Fibroblast of the aortic adventitia (primary cell): ENCODE results near the gene HBS1L.

DNA sequence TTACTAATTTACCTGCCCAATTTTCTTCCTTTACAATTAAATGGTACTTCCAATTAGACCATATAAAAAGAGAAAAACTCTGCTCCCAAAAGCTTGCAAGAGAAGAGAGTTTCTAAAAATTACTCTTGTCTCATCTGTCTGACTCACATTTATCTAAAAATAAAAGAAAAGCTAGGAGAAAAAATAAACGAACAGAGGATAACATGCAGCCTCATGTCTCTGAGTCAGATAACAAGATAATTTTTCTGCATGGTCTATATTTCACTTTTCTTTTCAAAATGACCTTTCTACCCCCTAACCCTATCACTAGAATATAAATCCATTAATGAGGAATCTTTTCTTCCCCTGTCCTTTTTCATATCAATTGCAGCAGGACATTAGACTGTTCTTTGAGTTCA lies 127.2 kb upstream of the TCF21 start:
- CAGE, long polyA plus RNA, result no peak

GRCh38 chr6:134169513-134170674 lies 117.5 kb upstream of the SLC2A12 start:
- CAGE, long polyA plus RNA, result no peak

- CAGE, long polyA plus RNA, result no peak
Measured at GRCh38 chr6:134176090-134176251, 123.5 kb upstream of the SLC2A12 start.

DNA sequence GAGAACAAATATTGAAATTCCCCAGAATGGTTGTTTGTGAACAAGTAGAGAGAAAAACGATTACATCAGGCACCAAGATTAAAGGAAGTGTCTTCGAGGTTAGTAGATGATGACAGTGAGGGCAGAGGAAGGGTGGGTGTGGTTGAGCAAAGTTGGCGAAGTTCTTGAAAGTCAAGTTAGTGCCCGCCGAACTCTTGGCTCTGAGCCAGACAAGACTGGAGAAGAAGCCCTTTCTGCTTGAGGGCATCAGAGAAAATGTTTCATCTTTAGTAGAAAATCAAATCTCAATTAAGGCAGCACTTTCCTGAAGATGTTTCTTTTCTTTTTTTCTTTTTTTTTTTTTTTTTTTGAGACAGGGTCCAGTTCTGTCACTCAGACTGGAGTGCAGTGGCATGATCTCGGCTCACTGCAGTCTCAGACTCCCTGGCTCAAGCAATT lies 77.2 kb downstream of the SGK1 start:
- CAGE, long polyA plus RNA, result no peak

DNA sequence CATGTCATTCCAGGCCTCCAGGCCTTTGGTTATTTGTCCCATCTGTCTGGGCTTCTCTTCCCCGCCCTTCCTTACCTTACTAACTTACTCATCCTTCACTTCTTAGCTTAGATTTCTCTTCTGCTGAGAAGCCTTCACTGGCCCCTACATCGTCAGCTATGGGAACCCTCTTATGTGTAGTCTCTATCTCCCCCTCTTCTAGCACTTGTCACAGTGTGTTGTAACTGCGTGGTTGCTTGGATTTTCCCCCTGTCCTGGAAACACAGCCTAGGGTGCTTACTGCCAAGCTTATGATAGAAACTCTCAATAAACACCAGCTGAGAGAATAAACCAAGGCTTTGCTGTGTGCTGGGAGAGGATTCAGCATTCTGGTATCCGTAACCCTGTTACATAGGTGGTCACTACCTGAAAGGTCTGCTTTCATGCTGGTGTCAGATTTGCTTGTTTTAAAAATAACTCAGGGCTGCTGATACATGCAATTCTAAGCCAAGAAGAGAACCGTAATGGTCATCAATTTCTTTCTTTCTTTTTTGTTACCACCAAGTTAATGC lies 68.5 kb downstream of the SGK1 start:
- CAGE, long polyA plus RNA, result no peak

- CAGE, long polyA plus RNA, result no peak
Measured at GRCh38 chr6:134249932-134250500, 67.9 kb downstream of the SGK1 start.

DNA sequence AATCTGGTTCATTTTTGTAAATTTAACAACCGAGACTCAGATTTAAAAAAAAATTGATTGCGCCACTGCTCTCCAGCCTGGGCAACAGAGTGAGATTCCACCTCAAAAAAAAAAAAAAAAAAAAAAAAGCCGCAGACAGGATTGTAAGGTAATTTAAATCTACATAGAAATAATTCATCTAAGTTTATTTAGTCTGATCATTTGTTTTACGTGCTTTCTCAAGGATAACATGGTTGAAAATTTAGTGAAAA lies 65.5 kb downstream of the SGK1 start:
- CAGE, long polyA plus RNA, result no peak

DNA sequence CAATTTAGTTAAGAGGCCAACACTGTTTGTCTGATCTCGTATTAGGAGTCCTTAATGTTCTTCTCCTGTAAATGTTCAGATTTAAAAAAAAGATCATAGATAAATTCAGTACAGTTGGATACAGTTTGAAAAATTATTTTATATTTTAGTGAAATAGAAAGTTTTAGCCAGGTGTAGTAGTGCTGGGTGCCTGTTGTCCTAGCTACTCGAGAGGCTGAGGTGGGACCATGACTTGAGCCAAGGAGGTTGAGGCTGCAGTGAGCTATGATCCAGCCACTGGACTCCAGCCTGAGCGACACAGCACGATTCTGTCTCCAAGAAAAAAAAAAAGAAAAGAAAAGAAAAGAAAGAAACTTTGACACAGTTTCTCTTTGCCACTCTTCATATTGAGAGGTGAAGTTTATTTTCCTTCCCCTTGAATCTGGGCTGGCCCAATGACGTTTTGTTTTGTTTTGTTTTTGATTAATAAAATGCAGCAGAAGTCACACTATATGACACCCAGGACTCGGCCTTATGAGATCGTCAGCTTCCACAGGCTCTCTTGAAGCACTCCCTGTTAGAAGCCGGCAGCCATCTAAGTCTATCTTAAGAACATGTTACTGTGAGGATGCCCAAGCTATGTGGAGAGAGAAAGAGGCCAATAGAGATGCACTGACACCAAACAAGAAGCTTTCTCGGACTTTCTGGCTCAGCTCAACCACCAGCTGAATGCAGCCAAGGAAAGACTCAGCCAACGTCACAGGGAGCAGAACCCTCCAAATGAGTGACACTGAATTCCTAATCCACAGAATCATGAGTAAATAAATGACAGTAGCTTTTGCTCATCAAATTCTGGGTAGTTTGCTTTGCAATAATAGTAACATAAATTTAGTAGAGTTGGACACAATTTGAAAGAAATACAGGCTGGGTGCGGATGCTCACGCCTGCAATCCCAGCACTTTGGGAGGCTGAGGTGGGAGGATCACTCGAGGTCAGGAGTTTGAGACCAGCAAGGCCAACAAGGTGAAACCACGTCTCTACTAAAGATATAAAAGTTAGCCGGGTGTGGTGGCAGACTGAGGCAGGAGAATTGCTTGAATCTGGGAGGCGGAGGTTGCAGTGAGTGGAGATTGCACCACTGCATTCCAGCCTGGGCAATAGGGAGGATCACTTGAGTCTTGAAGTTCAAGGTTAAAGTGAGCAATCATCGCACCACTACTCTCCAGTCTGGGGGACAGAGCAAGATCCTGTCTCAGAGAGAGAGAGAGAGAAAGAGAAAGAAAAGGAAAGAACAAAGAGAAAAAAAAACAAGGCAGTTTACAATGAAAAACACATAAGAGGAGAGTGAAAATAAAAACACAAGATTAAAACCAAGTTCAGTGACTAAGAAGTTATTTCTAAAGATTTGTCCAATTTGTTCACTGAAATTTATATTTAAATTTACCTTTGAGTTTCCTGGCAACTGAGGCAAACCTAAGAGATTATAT lies 13.9 kb downstream of the SGK1 start:
- CAGE, long polyA plus RNA, result no peak

GRCh38 chr6:134398365-134398748 lies 80.4 kb upstream of the SGK1 start:
- CAGE, long polyA plus RNA, result no peak

DNA sequence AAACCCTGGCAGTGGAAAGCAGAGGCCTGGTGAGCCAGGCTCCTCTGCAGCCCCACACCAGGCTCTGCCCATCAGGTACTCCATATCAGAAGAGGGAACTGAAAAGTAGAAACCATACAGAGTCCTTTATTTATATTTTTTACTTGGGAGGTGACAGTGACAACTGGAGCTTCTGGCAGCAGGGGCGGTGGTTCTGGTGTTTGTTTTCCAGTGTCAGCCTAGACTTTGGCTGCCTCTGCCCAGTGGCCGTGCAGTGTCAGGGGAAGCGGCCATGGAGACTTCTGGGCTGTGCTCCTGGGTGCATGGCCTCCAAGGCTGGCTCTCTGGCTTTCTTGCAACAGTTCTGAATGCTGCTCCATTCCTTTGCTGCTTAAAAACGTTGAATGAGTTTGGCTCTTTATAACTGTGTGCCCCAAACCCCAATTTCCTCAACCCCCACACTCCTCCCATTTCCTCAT lies 140.9 kb upstream of the SGK1 start:
- CAGE, long polyA plus RNA, result no peak

- CAGE, long polyA plus RNA, result no peak
Measured at GRCh38 chr6:134460841-134461369, 143.0 kb upstream of the SGK1 start.

GRCh38 chr6:134673219-134673717 lies 276.6 kb downstream of the ALDH8A1 start:
- CAGE, long polyA plus RNA, result no peak

- CAGE, long polyA plus RNA, result no peak
Measured at GRCh38 chr6:134849735-134850639, 99.9 kb downstream of the ALDH8A1 start.

GRCh38 chr6:134851668-134852062 lies 98.2 kb downstream of the ALDH8A1 start:
- CAGE, long polyA plus RNA, result no peak

GRCh38 chr6:135053986-135055119 lies at the start of gene HBS1L:
HBS1L (minus strand) TSS chr6:135054822.
- CAGE, long polyA plus RNA, result no peak

DNA sequence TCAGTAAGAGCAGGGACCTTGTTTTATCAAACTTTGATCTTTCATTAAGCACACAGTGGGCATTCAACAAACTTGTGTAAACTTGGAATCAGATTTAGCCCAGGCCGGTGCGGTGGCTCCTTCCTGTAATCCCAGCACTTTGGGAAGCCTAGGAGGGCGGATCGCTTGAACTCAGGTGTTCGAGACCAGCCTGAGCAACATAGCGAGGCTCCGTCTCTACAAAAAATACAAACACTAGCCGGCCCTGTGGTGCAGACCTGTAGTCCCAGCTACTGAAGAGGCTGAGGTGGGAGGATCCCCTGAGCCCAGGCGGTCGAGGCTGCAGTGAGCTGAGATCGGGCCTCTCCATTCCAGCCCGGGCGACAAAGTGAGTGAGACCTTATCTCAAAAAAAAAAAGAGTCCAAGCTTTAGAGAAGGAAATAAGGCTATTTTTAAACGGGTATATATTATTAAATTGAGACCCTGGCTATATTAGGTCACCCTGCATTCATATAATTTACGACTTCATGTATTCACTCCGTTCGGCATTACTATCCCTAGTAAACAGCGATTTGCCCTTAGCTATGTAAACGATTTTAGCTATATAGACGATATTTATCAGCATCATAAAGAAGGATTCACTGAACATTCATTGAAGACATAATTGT lies 622 bp upstream of the HBS1L start:
- CAGE, long polyA plus RNA, result no peak

GRCh38 chr6:135182124-135182627 lies 1.1 kb downstream of the MYB start:
- CAGE, long polyA plus RNA, result no peak

GRCh38 chr6:135185559-135186158 lies 4.6 kb downstream of the MYB start:
- CAGE, long polyA plus RNA, result no peak

- CAGE, long polyA plus RNA, result no peak
Measured at GRCh38 chr6:135398659-135399356, 98.7 kb downstream of the AHI1 start.

DNA sequence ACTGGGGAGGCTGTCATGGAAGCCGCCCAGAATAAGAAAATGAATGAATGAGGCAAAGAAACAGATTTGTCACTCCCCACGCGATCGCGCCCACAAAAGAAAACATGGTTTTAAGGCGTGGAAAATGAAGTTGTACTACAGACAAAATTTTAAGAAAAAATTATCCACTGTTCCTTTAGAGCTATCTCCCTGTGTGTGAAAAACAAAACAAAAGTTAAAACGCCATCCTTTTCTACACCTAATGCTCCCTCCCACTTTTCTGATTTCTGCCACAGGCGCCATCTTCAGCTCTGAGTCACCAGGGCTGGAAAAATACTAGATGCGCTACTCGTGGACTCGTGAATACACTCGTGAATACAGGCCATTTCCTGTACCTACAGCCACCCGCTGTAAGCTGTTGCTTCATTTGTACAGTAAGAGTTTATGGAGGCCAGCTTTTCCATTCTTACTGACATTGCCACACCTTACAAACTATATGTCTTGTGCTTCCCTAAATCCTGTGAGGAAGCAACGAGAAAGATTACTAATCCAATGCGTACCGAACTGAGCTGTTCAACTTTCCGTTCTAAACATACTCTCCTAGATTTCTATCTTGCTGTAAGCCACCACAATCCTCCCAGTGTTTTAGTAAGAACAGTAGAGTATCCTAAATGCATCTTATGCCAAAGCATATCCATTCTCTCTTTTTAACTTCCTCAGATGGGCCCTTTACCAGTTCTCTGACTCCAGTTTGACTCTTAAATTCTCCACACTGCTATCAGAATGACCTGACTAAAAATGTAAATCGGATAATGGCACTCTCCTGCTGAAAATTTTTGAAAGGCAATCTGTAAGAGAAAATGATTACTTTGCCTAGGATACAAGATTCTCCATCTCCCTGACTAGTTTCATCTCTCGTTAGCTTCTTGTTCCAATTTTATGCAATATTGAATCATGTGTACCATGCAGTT lies 864 bp upstream of the AHI1 start:
- CAGE, long polyA plus RNA, result no peak